Thoracic aorta (tissue), 1 donor: ENCODE measurements around the genes DMAP1, AKR1A1, RAD54L and DMBX1.

DNA sequence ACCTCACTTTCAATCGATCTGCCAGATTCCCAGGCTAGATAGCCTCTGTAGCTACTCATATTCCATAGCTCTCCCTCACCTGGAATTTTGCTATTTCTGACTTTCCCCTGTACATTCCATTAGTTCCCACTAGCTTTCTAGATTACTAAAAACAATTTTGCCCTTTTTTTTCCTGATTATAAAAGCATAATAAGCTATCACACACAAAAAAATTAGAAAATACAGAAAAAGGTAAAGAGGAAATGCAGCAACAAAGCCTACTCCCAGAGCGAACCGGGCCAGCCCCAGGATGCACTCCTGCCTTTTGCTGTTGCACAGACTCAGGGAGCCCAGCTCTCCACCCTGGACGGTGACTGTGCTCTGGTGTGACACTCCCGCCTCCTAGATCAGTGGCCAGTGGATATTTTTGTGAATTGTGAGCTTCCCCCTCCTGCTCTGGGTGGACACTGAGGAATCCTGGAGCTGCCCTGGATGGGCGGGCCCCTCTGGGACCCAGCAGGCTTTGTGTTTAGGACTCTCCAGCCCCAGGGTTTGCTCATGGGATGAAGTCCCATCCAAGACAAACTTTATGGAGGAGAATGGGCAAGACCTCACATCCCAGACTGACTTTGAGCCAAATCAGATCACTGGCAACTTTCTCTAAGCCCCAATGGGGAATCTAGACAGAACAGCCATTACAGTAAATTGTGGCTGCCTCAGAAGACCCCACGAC lies 16.2 kb downstream of the SLC6A9 start:
- RAMPAGE, long total RNA = no peak

GRCh38 chr1:44213143-44214145 lies at the start of gene DMAP1:
Gene DMAP1 (plus strand): TSS chr1:44213471.
- RAMPAGE, long total RNA = start-site peak on the plus strand at chr1:44213455-44213498, 153 reads; start-site peak on the plus strand at chr1:44213685-44213740, 17 reads

GRCh38 chr1:44221224-44222272 lies 8.3 kb downstream of the DMAP1 start:
- RAMPAGE, long total RNA = no peak

GRCh38 chr1:44261419-44262296 lies 48.4 kb downstream of the DMAP1 start:
- RAMPAGE, long total RNA = no peak

- RAMPAGE, long total RNA = no peak
Measured at GRCh38 chr1:44351651-44352201, 3.3 kb downstream of the ERI3 start.

GRCh38 chr1:44352593-44353260 lies 2.3 kb downstream of the ERI3 start:
- RAMPAGE, long total RNA = start-site peak on the minus strand at chr1:44352852-44352859, 24 reads

DNA sequence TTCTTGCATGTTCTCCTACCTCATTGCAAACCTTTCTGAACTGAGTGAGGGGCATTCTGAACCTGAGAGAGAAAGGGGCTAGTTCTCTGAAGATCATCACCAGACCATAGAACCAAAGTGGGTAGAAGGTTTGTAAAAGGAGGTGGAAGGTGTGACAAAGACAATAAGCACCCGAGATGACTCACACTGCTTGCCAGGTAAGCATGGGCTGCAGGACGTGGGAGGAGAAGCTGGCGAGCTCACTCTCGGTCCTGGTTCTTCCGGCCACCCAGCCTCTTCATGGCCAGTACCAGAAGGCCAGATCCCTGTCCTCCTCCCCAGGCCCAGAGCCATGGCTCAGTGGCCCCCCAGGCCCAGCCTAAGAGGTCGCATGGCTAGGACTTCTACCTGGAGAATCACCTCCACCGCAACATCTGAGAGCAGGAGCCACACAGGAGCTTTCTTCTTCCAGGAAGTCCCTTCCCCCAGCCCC lies 128.3 kb downstream of the TMEM53 start:
- RAMPAGE, long total RNA = no peak

GRCh38 chr1:44641695-44642686 lies 32.3 kb downstream of the TMEM53 start:
- RAMPAGE, long total RNA = no peak

DNA sequence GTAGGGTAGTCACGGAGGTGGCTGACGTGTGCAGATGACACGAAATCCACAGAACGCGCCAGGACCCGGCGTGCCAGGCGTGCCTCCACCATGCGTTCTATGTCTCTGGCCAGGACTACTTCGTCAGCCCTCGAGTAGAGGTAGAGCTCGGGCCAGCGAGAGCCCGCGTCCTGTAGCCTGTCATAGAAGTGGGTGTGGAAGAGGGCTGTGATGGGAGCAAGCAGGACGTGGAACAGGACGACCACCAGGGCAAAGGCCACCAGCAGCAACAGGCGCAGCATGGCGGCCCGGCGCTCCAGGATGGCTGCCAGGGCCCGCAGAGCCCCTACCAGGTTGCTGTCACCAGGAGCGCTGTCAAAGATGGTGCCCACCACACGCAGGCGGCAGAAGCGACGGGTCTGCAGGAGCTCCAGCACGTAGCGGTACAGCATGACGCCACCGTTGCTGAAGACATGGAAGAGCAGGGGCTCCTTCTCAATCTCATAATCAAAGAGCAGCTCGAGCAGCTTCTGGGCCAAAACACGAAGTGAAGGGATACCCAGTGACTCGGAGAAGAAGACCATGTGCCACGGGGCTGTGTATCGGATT lies 19.6 kb downstream of the TMEM53 start:
- RAMPAGE, long total RNA = no peak

- RAMPAGE, long total RNA = no peak
Measured at GRCh38 chr1:45008881-45009926, 1.9 kb downstream of the HECTD3 start.

DNA sequence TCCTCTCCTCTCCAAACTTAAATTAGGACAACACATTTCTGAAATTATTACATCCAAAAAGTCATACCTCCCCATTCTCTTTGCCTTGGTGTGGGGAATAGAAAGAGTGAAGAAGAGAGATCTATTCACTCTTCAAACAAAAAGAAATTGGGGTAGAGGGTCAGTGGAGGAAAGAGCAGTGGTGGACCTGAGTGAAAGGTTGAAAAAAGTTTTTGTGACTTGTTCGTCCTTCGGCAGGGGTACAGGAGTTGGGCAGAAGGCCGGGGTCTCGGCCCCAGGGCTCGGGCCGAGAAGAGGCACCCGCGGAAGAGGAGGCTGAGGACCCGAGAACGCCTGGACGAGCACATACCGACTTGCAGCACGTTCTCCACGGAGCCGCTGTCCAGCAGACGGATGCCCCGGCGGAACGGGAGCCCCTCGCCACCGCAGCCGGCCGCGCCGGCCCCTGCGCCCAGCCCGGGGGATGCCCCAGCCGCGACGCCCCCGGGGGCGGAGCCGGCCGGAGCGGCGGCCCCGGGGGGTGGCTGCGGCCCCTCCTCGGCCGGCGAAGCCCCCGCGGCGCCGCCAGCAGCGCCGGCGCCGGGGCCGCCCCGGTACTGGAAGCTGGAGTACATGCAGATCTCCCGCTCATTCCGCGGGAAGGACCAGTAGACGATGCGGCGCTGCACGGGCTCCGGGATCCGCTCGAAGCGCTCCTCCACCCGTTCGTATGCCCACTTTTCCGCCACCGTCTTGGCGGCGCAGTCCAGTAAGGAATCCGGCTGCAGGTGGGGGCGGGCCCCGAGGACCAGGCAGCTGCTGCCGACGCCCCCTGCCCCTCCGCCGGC lies 785 bp downstream of the ZSWIM5 start:
- RAMPAGE, long total RNA = no peak

GRCh38 chr1:45211211-45211708 lies 4.9 kb upstream of the ZSWIM5 start:
- RAMPAGE, long total RNA = no peak

- RAMPAGE, long total RNA = no peak
Measured at GRCh38 chr1:45335507-45336558, 3.9 kb downstream of the MUTYH start.

DNA sequence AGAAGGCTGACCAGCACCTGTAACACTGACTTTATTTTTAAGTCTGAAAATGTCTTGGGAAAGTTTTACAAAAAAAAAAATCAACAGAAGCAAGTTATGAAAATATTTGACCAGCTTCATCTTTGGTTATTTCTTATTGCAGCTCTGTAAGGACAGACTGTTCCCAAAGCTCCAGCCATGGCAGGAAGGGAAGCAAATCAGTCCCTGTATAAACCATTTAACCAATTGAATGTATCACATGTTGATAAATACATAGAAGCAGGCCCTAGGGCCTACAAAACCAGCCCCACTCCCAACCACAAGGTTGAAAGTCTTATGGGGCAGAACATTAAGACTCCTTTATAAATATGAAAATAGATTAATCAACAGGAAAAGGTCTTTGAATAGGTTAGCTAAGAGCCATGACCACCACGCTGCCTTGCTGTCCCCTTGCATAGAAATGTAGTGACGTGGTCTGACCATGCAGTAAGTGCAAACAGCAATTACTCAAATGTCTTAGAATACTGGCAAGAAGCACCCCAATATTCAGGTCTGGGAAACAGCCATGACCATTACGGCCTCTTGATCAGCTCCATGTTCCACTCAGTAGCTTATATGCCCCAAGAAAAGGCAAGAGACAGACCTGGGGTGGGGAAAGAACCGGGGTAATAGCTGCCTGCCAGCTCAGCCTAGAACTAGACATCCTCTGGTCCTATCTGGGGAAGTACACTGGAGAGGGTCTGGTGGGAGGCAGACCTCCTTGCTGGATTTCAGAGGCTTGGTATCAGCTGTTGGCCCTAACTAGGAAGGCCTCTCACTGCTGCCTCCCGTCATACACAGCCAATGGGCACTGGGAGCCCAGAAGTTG lies 4.1 kb downstream of the TOE1 start:
- RAMPAGE, long total RNA = no peak

GRCh38 chr1:45489981-45490615 lies 865 bp downstream of the TESK2 start:
- RAMPAGE, long total RNA = no peak

GRCh38 chr1:45550314-45551493 lies at the start of gene AKR1A1:
Gene AKR1A1 (plus strand): TSS chr1:45550826.
- RAMPAGE, long total RNA = no peak

DNA sequence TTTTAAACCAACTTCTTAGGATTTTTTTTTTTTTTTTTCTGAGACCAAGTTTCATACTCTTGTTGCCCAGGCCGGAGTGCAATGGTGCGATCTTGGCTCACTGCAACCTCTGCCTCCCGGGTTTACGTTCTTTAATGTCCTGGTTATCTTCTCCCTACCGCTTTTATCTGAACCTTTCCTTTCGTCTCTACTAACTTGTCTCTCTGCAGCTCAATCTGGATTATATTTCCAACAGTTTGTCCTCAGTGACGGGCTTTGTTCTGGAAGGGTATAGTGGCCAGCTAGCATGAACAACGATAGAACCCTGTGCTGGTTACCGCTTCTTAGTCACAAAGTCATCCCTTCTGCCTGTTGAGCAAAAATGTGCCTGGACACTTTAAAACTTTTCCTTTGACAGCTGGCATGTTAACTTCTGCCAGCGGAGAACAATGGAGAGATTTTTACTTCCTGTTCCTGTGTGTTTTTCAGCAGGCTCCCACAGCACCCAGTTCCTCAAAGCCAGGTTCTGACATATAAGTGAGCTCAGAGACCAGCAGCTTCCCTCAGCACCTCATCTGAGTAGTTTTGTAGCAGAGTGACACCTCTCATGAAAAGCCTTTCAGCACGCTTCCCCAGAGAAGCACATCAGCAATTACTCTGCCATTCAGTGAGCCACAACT lies 23.4 kb upstream of the CCDC17 start:
- RAMPAGE, long total RNA = no peak

DNA sequence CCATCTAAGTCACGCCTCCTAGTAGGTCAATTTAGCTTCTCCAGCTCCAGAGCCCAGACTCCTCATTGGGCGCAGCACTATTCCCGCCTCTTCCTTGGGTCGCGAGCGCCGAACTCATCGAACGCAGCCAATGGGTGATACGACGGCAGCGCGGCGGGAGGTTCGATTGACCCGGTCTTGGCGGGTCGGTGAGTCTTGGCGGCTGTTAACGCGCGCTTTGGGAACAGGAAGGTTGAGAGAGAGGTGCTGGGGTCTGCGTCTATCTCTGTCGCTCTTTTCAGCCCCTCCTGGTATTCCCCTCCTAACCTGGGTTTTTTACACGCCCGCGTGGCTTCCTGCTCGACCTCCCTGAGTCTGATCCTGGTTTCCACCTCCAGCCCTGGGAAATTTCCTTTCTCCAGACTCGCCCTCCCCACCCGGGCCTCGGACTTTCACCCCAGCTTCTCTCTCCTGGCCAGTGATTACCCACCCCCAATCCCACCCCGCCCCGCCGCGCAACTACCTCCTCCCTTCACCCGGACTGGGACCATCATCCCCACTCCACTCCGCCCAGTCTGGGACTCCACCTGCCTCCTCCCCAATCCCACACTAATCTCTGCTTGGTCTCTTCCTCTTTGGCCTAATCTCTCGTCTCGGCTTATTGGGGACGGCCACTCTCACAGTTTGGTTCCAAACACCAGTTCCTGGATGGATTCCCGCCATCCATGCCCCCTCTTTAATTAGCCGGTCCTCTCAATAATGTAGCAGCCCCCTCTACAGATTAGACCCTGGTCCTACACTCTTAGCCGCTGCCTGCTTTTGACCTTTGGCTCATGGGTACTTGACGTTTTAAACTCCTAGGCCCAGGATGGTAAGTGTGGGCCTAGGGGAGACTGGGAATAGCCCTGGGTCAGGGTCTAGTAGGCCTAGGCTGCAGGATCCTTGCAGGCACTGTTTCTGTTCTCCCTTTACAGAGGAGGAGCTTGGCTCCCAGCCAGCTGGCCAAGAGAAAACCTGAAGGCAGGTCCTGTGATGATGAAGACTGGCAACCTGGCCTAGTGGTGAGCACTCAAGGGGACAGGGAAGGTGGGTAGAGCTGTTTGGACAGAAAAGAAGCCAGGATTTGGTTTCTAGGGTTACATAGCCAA lies at the start of gene RAD54L:
Gene RAD54L (plus strand): TSS at position 205 of the 1,127 bp plus-strand sequence.
- RAMPAGE, long total RNA = no peak

GRCh38 chr1:46489442-46490140 lies at the start of gene DMBX1:
Gene DMBX1 (plus strand): TSS chr1:46489836.
- RAMPAGE, long total RNA = no peak

DNA sequence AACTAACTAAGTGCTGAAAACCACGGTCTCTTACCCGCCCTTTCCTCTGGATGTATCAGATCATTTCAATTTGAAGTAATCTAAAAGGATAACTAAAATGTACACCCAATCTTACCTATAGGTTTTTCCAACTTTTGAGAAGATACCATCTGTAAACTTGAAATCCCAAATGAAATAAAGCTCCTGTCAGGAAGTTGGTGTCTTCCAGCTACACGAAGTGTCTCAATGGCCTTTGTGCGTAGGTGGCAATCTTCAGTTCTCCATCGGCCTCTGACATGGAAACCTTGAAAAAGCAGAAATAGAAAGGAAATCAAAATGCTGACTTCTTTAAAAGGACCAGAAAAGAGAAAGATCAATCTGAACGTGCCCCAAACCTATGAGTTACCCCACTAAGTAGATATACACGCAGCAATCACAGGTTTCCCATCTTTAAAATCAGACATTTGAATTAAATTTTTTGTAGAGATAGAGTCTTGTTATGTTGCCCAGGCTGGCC lies 10.0 kb downstream of the MKNK1 start:
- RAMPAGE, long total RNA = no peak